Lung (tissue), 4 donors: ENCODE data around the genes SCYGR7 and SPHKAP.

GRCh38 chr2:227491387-227492124, 19.6 kb downstream of the AGFG1 start:
- PRO-cap = no peak
- RAMPAGE, long total RNA = no peak
- RRBS = no CpG with 5 or more reads among the region's 9 CpGs

DNA sequence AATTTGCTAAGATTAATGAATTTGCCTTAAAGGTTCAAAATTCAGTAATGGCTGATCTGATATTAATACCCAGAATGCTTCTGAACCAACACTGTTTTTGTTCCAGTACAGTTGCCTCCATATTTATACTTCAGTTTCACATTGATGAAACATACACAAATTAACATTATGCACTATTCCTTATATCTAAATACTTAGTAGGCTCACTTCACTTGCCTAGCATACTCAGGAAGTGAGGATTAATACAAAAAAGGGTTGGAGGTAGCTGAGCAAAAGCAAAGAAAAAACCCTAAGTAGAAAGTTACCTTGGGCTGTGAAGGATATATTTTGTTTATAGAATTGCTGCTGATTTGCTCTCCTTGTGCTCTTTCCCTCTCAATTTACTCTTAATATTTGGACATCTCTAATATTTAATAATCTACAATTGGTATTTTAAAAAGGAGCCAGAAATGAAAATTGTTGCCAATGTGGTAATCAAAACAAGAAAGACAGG, 51.7 kb upstream of the SCYGR2 start:
- PRO-cap = no peak
- RAMPAGE, long total RNA = no peak

DNA sequence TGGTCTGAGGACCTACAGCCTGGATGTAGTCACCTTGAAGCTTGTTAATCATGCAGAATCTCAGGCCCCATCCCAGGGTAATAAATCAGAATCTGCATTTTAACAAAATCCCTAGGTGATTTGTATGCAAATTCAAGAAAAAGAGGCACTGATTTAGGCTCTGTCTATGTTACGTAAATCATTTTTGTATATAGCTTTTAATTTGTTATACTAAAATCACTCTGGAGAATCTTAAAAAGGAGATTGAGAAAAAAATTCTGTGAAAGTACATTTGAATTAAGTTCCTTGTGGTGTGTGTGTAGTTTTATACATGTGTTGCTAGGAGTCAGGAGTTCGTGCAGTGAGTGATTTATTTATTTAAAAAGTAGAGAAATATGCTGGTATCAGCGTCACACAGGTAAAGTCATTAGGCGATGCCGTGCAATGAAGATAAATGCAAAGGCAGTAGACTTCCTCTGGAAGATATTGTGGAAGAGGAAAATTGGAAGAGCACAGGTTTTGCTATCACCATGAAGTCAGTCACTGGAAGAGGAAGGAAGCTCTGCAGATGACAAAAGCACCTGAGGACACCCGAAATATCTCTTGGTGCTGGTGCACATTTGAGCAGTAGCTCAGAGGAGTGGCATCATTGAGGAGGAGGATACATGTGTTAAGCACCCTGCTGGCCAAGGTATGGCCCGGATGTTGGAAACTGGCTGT, 33.0 kb upstream of the SCYGR2 start:
- PRO-cap = no peak
- RAMPAGE, long total RNA = no peak
- RRBS = no CpG with 5 or more reads among the region's 7 CpGs

GRCh38 chr2:227567789-227568316, 30.8 kb upstream of the SCYGR2 start:
- PRO-cap = no peak
- RAMPAGE, long total RNA = no peak
- RRBS = no CpG with 5 or more reads among the region's 3 CpGs

- PRO-cap = no peak
- RAMPAGE, long total RNA = no peak
- RRBS = no CpG with 5 or more reads among the region's 5 CpGs
Observed at GRCh38 chr2:227728041-227728426, at the start of gene SCYGR7. Gene SCYGR7, plus strand, starts transcription at chr2:227728335.

- PRO-cap = no peak
- RAMPAGE, long total RNA = no peak
- RRBS = no CpG with 5 or more reads among the region's 2 CpGs
Observed at GRCh38 chr2:227751852-227752145, 6.1 kb downstream of the SCYGR8 start.

DNA sequence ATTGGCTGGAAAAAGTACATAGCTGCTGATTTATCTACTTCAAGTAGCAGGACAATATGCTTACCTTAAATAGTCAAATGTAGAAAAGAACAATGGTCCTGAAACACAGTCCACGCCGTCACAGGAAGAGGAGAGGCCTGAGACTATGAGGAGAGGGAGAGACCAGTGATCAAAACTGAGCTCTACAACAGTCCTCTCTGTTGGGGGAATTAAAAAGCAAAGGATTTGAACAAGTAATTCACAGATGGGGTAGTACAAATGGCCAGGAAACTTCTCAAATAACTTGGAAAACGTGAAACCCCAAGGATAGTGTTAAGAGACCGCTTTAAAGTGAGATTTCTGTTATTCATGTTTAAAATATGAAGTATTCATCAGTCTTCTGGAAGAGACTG, 20.1 kb downstream of the SCYGR8 start:
- PRO-cap = no peak
- RAMPAGE, long total RNA = no peak
- RRBS = no CpG with 5 or more reads among the region's 4 CpGs

DNA sequence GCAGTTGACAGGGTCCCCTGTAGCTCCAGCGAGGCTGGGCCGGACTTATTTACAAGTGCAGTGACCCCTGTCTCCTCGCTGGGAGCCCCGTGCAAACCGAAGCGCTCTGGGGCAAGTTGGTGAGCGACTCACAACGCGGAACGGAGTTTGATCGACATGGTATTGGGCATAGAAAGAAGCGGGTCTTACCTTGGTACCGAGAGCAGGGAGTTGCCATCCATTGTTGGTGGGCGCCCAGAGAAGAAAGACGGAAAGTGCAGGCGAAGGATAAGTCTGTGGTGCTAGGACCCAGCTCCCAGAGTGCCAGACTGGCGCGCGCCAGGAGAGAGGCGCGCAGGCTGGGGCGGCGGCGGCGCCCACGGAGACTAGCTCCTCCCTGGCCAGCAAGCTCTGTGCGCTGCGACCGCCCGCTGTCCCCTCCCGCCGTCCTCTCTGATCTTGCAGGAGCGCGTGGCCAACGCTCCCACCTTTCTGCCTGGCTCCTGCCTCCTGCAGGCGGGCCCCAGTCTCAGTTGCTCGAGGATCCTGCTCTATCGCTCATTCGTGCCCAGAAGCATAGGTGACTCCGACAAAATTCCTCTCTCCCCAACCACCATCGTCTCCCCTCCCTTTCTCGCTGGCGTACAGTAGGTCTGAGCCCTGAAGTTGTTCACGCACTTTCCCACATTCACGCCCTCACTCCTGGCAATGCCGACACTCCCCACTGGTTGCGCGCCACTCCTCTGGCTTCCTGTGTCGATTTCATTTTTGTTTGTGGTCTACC, at the start of gene SPHKAP:
Gene SPHKAP (minus strand): TSS at position 310 of the 763 bp plus-strand sequence.
- PRO-cap = no peak
- RAMPAGE, long total RNA = no peak
- RRBS = no CpG with 5 or more reads among the region's 49 CpGs

GRCh38 chr2:229154502-229155031, 116.5 kb downstream of the PID1 start:
- PRO-cap = no peak
- RAMPAGE, long total RNA = no peak
- RRBS = no CpG with 5 or more reads among the region's 7 CpGs

- PRO-cap = no peak
- RAMPAGE, long total RNA = no peak
- RRBS = no CpG with 5 or more reads among the region's 4 CpGs
Observed at GRCh38 chr2:229266819-229267442, 4.2 kb downstream of the PID1 start.

DNA sequence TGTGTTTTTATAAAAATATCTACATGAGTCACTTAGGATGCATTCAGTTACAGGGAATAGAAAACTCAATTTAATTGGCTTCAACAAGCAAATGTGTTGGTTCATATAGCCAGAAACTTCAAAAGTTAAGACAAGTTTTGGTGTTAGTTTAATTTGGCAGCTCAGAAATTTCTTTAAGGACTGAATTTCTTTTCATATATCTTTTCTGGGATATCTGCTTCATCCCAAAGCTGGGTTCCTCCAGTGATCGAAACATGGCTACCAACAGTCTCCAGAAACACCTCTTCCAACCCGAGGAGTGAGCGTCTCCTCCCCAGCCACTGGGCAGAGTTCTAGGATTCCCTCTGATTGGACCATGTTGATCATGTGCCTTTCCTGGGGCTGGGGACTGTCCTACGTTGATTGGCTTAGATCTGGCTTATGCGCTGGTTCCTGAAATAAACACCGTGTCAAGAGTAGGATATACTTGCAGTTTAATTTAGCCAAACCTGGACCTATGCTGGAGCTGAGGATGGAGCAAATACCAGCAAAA, 55.4 kb upstream of the SLC16A14 start:
- PRO-cap = no peak
- RAMPAGE, long total RNA = no peak
- RRBS = no CpG with 5 or more reads among the region's 6 CpGs

GRCh38 chr2:230128831-230129519, 60.3 kb upstream of the SLC16A14 start:
- PRO-cap = no peak
- RAMPAGE, long total RNA = no peak
- RRBS = no CpG with 5 or more reads among the region's 7 CpGs

- PRO-cap = no peak
- RAMPAGE, long total RNA = no peak
- RRBS = no CpG with 5 or more reads among the region's 13 CpGs
Observed at GRCh38 chr2:230170278-230170974, 49.4 kb downstream of the SP110 start.

GRCh38 chr2:230257644-230258221, 32.2 kb downstream of the SP140 start:
- PRO-cap = no peak
- RAMPAGE, long total RNA = no peak
- RRBS = no CpG with 5 or more reads among the region's 6 CpGs

GRCh38 chr2:230411402-230412117, 4.4 kb upstream of the SP100 start:
- PRO-cap = bidirectional peak, plus-strand start at chr2:230412020, minus-strand start at chr2:230411670
- RAMPAGE, long total RNA = no peak
- RRBS = 1% methylated on average over 21 of the region's 54 CpGs

- PRO-cap = no peak
- RAMPAGE, long total RNA = no peak
- RRBS = 2% methylated on average over 12 of the region's 62 CpGs
Observed at GRCh38 chr2:230713368-230714406, 1.0 kb downstream of the CAB39 start.

DNA sequence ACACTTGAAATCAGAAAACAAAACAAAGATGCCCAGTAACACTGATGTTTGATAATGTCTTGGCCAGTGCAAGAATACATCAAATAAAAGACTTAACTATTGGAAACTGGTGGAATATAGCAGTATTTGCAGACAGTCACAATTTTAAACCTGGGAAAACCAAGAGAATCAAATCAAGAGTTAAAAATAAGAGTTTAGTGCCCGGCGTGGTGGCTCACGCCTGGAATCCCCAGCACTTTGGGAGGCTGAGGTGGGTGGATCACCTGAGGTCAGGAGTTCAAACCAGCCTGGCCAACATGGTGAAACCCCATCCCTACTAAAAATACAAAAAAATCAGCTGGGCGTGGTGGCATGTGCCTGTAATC, 16.6 kb downstream of the CAB39 start:
- PRO-cap = no peak
- RAMPAGE, long total RNA = no peak
- RRBS = no CpG with 5 or more reads among the region's 4 CpGs

- PRO-cap = no peak
- RAMPAGE, long total RNA = no peak
- RRBS = no CpG with 5 or more reads among the region's 6 CpGs
Observed at GRCh38 chr2:230737696-230738199, 25.1 kb downstream of the CAB39 start.

DNA sequence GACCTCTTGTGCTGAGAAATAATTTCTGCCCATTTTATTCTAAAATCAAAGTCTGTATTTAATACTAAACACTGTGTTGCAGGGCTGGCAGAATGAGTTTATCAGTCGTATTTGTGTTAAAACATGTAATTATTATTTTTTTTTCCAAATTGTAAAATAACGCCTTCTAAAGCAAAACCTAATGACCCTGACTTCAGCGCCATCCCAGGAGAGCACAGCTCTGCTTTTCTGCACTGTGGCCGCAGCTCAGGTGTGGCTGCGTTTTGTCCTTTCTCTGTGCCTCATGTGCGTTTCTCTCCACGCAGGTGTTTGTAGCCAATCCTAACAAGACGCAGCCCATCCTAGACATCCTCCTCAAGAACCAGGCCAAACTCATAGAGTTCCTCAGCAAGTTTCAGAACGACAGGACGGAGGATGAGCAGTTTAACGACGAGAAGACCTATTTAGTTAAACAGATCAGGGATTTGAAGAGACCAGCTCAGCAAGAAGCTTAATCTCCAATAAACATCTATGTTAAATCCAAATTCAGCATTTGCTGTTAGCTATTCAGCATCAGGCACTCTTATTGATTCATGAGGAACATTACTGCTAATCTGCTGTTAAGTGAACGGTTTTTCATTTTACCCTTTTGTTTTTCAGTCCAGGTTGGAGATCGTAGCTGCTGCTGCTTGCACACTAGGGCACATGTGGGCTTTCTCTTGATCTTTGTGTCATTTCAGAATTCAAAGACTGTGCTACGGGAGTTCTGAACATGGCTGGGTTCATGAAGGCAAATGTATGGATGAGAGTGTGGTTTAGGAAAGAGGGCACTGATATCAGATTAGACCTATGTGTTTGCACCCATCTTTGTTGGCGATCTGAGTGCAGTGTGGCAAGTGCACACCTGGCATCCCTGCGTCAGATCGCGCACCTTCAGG, 46.3 kb upstream of the ITM2C start:
- PRO-cap = no peak
- RAMPAGE, long total RNA = no peak
- RRBS = no CpG with 5 or more reads among the region's 19 CpGs

DNA sequence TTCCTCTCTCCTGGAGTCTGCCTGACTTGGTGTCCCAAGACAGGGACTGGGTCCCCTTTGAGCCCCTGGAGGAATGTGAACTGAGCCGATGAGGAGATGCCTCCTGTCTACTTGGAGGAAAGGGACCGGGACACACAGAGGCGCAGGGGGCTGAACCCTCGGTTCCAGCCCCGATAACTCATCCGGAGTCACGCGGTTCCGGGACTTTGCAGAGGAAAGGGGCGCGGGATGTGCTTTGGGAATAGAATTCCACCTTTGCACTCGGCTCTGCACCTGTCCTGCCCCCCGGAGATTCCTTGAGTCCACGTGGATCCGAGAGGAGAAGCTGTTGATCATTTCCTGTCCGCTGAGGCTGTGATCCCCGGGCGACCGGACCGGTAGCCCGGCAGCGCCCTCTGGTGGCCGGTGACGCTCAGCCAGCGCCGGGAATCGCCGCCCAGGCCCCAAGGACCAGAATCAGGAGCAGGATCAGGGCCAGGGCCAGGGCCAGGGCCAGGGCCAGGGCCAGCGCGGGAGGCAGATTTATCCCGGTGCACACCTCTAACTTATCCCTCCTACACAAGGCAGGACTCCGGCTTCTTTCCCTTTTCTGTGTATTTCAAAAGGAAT, 8.8 kb upstream of the SPATA3 start:
- PRO-cap = no peak
- RAMPAGE, long total RNA = no peak
- RRBS = 3% methylated on average over 20 of the region's 32 CpGs